Ishikawa (cell line): Measurements from ENCODE around the genes LY75, TBR1 and SLC4A10.

DNA sequence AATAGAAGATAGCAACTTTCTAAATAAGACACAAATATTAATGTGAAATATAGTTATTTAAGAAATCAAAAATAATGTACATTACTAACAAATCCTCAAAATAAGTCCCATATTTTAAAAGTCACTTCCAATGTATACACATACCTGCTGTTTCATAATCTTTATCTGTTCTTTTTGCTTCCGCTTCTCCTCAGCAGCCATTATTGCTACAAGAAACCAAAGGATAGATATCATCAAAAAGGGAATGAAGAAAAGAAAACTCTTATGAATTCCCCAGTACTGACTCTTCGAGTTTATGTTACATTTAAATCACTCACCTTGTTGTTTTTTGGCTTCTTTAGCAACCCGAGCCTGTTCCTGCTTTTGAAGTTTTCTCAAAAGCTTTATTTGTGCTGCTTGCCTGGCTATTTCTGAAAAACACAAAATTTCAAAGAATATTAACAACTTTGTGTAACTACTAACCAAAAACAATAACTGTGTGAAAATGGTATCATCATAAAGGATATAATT is 118.3 kb upstream of the WDSUB1 start:
- RRBS: no CpG with 5 or more reads among the region's 3 CpGs

GRCh38 chr2:159513397-159514635 is 102.5 kb downstream of the BAZ2B start:
- RRBS: no CpG with 5 or more reads among the region's 3 CpGs

- RRBS: no CpG with 5 or more reads among the region's 4 CpGs
Measured at GRCh38 chr2:159613358-159614386, 2.7 kb downstream of the BAZ2B start.

DNA sequence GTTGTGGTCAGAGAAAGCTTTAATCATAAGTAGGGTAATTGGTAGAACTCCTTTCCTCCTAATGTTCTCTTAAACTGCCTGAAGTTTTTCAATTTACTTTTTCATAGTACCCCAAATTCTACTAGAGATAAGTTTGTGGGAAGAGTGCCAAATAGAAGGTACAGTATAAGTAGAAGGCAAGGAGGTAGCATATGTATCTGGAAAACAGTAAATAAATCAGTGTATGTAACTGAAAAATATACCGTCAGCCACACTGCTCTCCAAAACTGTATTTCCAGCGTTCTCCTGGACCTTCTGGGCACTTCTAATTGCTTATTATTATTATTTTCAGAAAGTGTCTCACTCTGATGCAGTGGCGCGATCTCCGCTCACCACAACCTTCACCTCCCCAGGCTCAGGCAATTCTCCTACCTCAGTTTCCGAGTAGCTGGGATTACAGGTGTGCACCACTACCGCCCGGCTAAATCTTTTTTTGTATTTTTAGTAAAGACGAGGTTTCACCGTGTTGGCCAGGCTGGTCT is 6.4 kb downstream of the MARCHF7 start:
- RRBS: no CpG with 5 or more reads among the region's 10 CpGs

DNA sequence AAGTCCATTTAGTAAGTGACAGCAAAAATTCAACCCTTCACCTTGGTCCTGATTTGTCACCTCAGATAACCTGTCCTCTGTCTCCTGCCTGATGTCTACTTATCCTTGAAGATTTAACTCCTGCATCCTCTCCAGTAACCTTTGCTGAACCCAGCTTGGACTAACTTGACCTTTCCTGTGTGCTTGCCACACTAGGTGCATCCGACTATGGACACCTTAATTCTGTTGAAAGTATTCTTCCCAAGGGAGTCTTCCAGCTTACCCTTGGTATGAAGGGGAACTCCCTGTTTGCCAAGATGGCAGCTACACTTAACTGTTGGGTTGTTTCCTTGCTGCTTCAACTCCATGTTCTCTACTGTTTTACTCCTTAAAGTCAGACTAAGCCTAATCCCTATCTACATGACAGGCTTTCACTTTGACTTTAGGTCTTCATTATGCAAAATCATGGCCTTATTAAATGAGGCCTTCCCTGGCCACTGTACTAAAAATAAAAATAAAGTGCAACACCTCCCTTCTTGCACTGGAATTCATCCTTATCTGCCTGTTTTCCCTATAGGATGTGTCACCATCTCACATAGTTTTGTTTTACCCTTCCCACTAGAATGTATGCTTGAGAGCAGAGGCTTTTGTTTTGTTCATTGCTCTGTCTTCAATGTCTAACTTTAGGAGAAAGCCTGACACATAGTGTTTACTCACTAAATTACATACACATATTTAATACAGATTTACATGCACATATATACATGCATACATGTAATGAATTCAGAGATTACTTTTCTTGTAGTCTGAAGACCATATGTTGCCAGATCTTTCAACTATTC is 23.2 kb downstream of the CD302 start:
- RRBS: no CpG with 5 or more reads among the region's 1 CpG

DNA sequence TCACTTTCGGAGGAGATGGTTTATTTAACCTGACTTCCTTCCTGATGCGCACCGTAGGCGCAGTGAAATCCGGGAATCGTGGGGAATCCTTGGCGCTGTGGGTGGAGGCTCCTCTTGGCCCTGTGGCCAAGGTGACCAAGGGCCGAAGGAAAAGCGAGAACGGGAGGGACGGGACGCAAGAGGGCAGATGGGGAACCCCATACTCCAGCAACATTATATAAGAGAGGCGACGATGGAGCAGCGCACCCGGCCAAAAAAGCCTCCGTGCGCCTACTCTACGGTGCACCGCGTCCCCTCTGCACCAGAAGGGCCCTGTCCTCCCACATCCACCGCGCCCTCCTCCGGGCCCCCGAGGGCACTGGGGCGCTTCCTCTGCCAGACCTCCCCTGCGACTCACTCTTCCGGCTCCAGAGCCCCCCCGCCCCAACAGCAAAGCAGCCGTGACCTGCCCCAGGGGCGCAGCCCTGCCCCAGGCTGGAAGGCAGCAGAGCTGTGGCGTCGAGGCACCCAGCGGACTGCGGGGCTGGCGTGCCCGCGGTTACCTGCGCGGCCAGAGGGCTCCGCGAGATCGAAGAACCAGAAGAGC is 416 bp downstream of the LY75 start:
- RRBS: 53% methylated on average over 11 of the region's 43 CpGs

DNA sequence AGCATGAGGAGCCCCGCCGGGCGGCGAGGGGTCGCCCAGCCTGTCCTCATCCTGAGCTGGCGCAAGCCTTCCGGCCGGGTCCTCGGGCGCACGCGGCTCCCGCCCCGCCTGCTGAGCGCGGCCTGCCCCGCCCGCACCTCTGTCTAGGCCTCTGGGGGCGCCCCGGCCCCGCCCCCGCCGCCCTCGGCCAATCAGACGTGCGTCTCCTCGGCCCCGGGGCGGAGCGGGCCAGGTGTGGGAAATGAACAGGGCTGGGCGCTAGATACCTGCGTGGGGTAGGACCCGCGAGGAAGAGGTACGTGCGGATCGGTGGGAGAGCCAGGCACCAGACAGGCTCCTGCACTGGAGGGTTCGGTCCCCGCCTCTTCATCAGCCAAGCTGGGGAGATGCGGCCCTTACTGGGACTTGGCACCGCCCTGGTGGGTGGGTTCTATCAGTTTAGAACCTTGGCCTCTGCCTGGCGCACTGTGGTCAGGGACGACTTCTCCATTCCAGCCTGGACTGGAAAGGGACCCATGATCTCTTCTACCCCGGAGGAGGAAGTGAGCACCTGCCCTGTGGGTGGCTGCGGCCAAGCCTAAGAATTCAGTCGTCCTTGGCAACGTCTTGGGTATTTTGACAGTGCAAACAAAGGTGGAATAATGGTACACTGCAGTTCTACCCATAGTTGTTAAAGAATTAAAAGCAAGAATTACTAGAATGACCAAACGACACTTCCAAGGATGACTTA is at the start of gene LY75:
Gene LY75, minus strand, starts transcription at position 124 of the 730 bp plus-strand sequence.
- RRBS: 21% methylated on average over 24 of the region's 48 CpGs

DNA sequence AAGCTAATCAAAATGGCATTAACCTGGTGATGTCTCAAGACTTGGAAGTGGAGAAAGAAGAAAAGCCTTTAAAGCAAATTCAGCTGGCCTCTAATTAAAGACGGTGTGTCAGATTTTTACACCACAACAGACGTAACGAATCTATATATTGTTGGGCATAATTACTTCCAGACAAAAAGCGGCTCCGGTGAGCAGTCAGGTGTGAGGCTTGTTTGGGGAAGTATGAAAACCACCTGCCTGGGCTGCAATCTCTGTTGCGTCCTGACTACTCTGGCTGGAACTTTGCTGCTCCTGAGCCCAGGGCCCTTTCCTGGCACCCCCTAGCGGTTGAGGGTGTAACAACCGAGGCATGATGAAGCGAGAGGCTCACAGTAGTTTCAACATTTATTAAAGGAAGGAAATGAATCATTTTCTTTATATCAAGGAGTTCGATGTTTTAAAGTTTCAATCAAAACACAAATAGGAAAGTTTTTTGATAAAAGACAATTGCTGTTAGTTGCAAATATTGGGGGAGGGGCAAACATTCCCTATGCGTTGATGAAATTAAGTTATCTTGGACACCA is 10.5 kb upstream of the ITGB6 start:
- RRBS: no CpG with 5 or more reads among the region's 11 CpGs

DNA sequence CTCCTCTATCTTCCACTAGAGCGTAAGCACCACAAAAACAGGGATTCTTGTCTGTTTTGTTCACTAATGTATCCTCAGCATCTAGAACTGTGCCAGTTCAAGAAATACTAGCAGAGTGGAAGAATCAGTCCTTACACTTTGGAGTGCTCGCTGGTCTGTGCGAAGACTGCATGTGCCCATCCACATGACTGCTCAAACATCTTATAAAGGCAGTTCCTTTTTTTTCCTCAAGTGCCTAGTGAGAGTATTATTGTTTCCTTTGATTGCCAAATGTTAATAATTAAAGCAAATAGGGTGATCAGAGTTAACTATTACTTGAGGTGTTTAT is 45.5 kb upstream of the ITGB6 start:
- RRBS: no CpG with 5 or more reads among the region's 3 CpGs

DNA sequence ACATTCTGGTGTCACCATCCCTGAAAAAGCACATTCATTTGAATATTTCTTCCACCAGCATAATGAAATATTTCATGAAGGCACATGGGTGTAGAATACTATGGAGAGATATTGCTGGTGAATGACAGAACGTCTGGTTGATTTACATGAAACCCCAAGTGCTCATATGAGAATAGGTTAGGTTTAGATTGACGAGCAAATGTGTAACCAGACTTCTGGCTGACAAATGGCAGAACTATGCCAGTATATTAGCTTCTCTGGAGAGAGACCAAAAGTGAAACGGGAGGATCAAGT is 53.6 kb upstream of the ITGB6 start:
- RRBS: no CpG with 5 or more reads among the region's 3 CpGs

- RRBS: no CpG with 5 or more reads among the region's 9 CpGs
Measured at GRCh38 chr2:160273604-160274834, 73.9 kb upstream of the ITGB6 start.

DNA sequence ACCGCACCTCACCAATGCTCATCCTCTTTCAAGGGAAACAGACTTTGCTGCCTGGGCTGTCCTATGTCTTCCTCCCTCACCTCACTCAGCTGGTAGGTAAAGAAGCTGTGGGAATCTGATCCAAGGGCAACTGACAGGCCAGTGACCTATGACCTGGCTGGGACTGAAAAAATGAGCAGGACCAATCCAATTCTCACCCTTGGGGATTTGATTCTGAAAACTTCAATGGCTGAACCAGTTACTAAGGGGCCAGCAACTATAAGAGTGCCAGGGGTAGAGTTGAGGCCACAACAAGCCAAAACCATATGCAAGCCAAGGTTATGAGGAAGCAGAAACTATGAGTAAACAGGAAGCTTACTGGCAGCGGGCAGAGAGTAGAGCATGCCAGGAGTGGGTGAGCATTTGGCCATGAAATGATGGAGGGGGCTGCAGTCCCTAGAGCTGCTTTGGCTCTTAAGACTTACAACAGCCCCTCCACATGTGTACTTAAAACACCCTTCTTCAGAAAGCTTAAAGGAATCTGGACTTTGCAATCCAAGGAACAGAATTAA is 82.5 kb downstream of the RBMS1 start:
- RRBS: no CpG with 5 or more reads among the region's 2 CpGs

GRCh38 chr2:160446289-160446949 is 47.2 kb downstream of the RBMS1 start:
- RRBS: no CpG with 5 or more reads among the region's 9 CpGs

- RRBS: no CpG with 5 or more reads among the region's 6 CpGs
Measured at GRCh38 chr2:161077495-161078462, 82.4 kb upstream of the TANK start.

DNA sequence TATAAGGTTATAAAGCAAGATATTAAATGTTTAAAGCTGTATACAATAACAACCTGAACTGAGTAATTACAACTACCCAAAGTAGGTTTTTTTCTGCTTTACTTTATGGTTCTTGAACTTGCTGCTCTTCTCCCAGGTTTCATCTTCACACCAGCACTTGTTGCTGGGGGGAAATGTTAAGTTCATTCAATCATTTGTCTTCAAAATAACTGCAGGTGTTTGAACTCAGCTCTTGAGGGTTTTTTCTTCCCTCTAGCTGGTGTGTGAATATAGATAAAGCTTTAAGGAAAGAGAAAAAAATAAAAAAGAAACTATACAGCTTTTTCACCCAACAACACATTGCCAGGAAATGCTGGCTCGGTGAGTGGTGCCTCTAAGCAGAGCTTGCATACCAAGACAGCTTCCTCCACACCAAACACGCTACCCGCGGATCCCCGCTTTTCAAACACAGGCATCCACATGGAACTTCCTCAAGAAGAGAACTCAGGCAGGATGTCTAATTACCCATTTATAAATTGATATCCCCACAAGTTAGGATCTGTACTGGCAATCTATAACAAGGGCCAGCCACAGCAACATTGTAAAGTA is 69.9 kb upstream of the TANK start:
- RRBS: no CpG with 5 or more reads among the region's 5 CpGs

GRCh38 chr2:161140975-161141332 is 19.3 kb upstream of the TANK start:
- RRBS: no CpG with 5 or more reads among the region's 2 CpGs

DNA sequence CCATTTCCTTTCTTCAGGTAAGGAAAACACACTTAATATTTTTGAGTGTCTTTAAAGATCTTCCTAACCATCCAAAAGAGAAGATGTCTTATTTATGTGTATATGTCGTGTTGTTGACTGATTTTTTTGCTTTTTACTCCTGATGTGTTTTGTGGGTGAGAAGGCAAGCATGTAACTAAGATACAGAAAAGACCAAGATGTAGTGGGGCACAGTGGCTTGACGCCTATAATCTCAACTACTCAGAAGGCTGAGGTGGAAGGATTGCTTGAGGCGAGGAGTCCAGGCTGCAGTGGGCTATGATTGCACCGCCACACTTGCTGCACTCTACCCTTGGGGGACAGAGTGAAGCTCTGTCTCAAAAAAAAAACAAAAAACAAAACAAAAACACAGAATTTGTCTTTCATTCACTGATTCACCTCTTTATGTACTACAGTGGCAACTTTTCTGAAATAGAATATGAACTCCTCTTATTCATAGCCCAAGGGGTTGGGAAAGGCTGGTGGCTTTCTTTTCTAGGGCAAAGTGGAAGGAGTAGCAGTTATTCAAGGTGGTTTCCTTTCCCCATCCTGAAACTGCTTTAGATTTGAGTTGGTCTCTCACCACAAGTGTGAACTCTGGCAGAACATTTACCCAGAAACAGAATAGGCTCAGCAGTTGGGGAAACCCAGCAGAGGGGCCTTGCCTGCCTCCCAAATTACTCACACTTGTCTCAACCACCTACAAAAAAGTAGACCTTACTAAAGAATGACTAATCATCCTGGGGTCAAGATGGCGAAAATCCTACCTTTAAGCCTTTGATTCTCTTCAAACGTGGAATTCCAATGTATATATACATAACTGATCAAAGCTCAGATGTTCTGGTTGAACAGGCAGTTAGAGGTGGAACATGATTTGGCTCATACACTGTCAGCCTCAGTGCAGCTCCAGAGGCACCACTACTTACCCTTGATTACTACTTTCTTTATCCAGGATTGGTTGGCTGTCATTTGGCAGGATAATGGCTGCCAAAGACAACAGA is 6.5 kb downstream of the TANK start:
- RRBS: no CpG with 5 or more reads among the region's 6 CpGs

- RRBS: no CpG with 5 or more reads among the region's 2 CpGs
Measured at GRCh38 chr2:161169336-161169879, 9.2 kb downstream of the TANK start.

DNA sequence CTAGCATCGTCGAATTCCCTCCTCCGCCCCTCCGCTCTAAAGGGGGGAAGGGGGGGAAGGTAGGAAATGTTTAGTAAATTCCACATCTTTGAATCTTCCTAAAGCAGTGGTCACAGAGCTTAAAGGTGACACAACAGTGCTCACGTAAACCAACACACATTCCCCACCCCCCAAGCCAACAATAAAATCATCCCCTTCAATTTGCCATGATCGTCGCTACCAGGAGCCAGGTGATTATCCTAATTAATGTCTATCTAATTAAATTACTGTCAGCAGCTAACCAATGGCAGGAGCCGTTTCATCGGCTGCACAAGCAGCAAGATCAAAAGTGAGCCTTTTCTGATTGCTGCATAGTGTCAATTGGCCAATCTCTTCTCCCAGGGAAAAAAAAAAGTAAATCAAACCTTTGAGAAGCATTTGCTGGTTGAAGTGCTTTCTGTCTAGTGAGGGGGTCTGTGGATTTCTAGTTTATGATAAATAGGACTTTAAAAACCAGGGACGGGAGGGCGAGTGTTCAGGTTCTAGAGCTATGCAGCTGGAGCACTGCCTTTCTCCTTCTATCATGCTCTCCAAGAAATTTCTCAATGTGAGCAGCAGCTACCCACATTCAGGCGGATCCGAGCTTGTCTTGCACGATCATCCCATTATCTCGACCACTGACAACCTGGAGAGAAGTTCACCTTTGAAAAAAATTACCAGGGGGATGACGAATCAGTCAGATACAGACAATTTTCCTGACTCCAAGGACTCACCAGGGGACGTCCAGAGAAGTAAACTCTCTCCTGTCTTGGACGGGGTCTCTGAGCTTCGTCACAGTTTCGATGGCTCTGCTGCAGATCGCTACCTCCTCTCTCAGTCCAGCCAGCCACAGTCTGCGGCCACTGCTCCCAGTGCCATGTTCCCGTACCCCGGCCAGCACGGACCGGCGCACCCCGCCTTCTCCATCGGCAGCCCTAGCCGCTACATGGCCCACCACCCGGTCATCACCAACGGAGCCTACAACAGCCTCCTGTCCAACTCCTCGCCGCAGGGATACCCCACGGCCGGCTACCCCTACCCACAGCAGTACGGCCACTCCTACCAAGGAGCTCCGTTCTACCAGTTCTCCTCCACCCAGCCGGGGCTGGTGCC is at the start of gene TBR1:
Gene TBR1, plus strand, starts transcription at position 416 of the 1,131 bp plus-strand sequence.
- RRBS: 88% methylated on average over 8 of the region's 39 CpGs

DNA sequence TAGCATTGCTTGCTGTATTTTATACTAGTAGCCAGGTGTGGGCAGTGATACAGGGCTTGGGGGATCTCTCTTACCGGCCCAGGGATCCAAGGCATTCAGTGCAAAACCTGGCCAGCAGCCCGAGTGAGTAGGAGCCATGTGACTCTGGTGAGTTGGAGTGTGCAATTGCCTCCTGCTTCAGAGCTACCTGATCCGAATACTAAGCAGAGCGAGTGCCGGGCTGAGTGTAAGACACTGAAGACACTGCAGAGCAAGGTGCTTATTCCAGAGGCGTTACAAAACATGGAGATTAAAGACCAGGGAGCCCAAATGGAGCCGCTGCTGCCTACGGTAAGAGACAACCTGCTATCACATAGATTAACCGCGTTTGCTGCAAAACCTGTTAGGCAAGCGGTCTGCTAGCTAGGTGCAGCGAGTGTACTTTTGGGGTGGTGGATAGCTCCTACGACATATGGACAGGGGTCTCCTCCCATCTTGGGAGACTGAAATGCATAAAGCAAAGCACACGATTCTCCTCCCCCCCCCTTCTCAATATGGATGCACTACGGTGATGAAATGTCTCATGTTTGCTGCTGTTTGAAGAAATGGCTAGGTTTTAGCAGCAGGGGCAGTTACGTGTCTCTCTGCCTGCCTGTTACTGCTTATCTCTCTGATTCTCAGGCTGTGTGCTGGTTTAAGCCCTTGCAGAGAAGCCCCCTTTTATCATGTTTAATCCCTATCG is at the start of gene SLC4A10:
Gene SLC4A10, plus strand, starts transcription at position 180 of the 721 bp plus-strand sequence.
- RRBS: 71% methylated on average over 1 of the region's 17 CpGs